Endodermal cell (in vitro differentiated cells): Measurements from ENCODE around the genes HPCA and ZMYM1.

DNA sequence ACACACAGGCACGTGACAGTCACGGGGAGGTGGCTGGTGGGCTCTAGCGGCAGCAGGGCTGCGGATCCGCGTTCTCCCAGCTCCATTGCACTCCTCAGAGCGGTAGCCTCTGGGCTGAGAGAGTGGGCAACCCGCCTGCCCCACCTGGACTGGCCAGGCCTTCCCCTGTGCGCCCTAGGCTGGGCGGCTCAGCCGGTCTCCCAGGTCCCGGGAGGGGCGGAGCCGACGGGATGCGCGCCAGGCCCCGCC lies 12.0 kb downstream of the KIAA1522 start:
- PRO-cap = bidirectional peak, plus-strand start outside the sequence, minus-strand start at position 151 of the sequence

DNA sequence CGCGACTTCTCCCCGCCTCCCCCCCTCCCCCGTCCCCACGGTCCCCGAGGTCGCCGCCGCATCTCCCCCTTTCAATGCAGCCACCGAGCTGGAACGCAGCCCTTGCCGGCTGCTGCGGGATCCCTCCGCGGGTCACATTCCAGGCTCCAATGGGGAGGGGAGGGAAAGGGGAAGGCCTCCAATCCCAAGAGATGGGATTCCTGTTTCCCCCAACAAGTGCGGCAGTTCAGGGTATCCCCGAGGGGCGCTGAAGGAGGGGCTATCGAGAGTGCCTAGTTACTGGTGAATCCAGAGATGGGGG lies 13.2 kb downstream of the KIAA1522 start:
- PRO-cap = bidirectional peak, plus-strand start at position 224 of the sequence, minus-strand start at position 95 of the sequence

GRCh38 chr1:32771174-32772211 lies 29.9 kb downstream of the KIAA1522 start:
- PRO-cap = no peak

- PRO-cap = no peak
Observed at GRCh38 chr1:32885471-32886957, at the start of gene HPCA. HPCA (plus strand) TSS chr1:32886491.

GRCh38 chr1:32948949-32949510 lies 15.6 kb downstream of the RNF19B start:
- PRO-cap = no peak

GRCh38 chr1:32991411-32991803 lies 26.8 kb upstream of the RNF19B start:
- PRO-cap = no peak

DNA sequence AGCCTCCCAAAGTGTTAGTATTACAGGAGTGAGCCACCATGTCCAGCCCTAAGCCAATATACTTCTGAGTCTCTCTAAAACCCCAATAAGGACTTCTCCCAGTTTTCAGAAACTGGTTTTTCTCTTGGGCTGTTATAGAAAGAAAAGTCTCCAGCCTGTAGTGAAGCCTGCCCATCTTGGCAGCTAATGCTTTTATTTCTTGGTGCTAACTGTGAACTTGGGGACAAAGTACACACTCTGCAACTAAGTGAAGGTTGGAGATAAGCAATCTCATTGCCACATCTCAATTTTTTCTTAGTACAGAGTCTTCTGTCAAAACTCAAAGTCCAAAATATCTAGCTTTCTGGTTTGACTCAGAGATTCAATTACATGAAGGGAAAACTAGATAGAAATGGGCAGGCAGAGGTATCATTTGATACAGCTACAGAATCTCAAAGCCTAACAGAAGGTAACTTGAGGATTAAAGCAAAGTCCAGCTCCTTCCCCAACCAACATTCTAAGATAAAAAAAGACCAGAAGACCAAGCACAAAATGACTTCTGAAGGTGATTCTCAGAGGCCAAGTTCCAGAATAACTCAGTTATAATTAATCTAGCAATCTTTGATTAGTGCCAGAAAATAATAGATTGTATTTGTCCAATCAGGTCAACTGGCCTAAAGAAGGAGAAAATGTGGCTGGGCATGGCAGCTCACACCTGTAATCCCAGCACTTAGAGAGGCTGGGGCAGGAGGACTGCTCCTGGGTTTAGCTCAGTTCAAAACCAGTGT lies 13.9 kb downstream of the AK2 start:
- PRO-cap = no peak

DNA sequence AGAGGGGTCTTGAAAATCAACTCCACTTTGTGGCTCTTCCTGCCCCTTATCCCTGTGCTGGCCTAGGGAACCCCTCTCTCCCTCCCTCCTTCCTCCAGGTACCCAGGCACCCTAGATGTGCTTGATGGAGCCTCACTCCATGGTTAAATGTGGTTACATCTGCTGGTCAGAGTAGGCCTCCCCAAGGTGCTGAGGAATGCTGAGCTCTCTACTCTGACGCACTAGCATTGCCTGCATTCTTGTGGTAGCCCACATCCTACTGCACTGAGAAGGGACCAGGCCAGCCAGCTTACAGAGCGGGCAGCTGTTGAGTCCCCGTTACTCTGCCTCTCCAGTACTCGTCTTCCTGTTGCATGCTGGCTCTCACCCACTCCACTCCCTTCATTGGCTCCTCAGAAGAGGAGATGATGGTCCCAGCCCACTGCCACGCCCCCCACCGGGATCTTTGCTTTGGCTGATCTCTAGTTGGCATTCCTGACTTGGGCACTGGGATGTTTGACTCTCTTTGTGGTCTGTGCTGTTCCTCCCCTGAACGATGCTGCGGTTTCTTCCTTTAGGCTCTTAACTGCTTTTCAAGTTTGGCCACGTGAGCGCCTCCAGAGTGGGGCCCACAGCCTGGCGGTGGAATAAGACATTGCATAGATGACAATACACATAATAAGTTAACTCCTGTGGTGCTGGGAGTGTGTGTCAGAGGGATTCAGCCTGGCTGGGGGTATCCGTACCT lies 18.4 kb downstream of the AZIN2 start:
- PRO-cap = no peak

DNA sequence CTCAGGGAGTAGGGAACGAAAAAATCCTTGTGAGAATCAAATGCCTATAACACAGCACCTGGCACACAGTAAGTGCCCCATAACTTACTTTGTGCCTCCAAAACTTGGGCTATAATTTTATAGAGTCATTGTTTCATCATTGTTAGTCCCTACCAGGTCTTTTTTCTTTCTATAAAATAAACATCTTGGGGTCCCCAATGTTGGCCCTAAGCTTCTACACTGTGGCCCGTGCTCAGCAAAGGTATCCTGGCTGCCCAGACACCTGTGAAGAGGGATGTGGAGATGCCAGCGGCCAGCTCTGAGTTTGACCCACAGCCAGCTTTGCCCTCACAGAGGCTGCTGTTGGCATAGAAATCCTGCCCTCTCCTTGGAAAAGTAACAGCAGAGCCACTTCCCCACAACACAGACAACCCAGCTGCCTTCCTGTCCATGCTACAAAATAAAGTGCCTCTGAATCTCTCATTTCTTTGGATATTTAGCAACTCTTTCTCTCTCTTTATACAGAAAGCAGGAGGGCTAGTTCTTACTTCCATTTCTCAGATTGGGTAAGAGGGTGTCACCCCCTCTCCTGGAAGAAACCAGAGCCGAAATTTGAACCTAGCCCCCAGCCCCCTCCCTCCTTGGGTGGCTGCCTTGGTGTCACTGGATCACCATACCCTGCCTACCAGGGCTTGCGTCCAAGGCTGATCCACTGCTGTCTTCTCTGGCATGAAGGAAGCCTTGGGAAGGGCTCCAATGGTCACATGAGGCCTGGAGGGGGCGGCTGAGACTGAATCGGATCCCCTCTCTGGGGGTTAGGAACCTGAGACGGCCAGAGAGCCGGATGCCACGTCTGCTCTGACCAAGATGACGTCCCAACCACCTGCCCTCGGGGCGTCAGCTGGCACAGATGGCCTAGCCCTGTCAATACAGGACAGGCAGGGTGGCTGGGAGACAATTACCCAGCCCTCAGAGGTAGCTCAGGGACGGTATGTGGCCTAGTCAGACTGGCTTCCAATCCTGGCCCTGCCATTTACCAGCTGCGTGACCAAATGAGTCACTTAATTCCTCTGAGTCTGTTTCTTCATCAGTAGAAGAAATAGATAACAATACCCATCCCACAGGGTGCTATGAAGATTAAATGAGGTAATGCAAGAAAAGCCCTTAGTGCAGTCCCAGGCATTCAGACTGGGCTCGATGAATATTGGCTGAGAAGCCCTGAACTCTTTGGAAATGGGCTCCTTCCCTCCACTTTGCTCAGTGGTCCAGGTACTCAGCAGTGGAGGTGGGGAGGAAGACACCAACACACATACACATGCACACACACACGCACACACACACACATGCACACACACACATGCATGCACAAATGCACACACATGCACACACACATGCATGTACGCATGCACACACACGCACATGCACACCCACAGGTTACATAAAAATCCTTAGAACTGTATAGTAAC lies 5.6 kb downstream of the TRIM62 start:
- PRO-cap = no peak

GRCh38 chr1:33258652-33259205 lies 2.4 kb downstream of the ZNF362 start:
- PRO-cap = no peak

GRCh38 chr1:33298806-33299718 lies 21.8 kb downstream of the A3GALT2 start:
- PRO-cap = no peak

DNA sequence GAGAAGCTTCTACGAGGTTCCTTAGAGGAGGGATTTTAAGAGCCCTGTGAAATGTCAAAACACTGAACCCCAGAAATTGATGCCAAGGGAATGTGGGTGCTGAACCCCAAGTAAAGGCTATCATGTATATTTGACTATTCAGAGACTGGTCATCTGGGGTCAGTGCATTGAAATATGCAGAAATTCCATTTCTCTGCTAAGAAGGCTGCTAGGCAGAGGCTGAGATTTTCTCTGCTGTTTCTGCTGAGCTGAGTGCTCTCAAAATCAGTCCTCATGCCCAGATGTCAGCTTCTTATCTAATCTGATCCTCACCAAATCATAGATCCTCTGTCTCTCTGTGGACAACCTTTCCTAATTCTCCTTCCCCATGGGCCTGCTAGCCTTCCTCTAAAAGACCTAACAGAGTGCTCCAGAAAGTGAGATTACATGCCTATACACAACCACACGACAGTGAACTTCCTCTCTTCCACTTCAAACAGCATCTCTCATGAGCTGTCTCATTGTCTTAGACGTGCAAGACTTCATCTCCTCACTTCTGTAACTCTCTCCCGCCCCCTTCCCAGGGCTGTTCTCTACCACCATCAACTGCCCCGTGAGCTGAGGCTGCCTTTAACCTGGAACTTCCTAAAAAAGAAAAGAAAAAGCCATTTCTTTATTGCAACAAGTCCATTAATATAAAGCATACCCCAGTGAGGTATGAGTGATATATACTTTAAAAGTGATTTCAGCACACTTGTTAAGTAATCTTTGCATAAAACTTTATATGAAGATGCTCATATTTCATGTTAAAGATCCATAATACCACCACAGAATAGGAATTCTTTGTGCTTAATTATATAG lies 14.1 kb upstream of the A3GALT2 start:
- PRO-cap = no peak

GRCh38 chr1:33361434-33362046 lies 40.6 kb upstream of the A3GALT2 start:
- PRO-cap = no peak

- PRO-cap = no peak
Observed at GRCh38 chr1:33365317-33366156, 44.6 kb upstream of the A3GALT2 start.

- PRO-cap = no peak
Observed at GRCh38 chr1:33409988-33410855, 20.7 kb downstream of the PHC2 start.

- PRO-cap = no peak
Observed at GRCh38 chr1:34177146-34177678, 505 bp downstream of the C1orf94 start.

DNA sequence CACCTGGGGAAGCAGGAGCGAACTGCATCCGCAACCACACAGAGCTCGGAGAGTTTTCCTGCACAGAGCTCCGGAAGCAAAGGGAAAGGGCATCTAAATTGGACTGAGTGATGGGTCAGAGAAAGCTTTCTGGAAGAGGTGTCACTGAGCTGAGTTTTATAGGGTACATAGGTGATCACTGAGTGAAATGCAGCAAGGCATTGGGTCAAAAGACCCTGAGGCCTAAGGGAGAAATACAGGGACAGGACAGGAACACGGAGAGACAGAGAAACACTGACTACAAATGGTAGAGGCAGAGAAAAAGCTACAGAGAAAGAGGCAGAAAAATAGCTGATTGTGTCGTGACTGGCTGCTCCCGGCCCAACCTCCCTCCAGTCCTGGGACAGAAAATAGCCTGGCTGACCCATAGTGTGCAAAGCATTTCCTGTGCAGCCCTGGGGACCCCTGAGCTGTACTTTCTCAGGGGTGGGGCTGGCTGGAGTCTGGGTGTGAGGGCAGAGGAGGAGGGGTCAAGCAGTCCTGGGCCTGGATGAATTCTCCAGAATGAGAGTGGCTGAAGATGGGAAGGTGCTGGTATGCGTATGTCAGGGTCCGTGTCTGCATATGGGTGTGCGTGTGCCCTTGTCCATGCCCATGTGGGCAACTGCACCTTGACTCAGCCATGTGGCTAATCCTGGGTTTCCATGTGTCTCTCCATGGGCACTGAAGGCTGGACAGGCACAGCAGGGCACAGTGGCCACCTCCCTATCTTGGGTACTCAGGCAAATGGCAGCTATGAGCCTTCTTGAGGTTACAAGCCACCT lies 24.0 kb downstream of the SMIM12 start:
- PRO-cap = no peak

- PRO-cap = no peak
Observed at GRCh38 chr1:34972852-34973505, 12.2 kb downstream of the TMEM35B start.

DNA sequence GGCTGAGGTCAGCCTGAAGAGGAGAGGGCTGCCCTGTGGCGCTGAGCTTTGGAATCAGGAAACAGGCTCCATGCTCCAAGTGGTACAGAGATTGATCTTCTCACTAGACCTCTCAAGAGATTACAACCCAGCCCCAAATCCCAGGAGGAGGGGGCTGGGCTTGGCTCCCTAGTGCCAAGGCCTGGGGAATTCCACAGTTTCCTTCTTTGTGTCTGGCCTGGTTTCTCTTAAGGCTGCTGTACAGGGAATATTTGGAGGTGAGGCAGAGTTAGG lies 1.1 kb downstream of the TMEM35B start:
- PRO-cap = unidirectional peak, plus-strand start at position 188 of the sequence

DNA sequence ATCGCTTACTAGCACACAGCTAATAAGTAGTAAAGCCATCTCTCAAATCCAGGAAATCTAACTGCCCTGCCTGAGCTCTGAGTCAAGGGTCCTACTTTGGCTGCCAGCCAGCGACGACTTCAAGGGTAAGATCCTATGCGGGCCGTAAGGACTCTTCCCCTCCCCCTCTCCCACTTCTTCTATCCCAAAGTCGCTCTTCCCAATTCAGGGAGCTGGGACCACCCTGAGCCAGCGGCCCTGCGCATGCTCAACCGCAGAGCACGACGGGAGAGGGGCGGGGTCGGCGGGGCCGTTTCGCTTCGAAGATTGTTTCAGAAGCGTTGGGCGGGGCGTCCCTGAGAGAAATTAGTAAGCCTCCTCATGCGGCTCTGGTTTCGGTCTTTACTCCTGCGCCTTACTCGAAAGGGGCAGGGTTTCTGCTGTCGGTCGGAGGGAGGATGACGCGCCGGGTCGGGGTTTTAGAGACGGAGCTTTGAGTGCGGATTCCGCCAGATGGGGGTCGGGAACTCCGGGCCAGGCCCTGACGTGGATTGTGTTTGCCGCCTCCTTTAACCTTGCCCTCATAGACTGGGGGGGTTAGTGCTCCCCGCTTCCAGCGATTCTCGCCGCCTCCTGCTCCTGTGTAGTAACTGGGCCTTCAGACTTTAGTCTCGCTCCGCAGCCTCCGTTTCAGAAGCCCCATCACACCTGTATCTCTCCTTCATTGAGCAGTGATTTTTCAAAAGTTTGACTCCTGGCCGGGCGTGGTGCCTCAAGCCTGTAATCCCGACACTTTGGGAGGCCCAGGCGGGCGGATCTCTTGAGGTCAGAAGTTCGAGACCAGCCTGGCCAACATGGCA lies at the start of gene ZMYM1:
Gene ZMYM1, plus strand, starts transcription at position 291 of the 839 bp plus-strand sequence.
- PRO-cap = bidirectional peak, plus-strand start at position 314 of the sequence, minus-strand start at position 121 of the sequence; bidirectional peak, plus-strand start at position 422 of the sequence, minus-strand start at position 534 of the sequence; unidirectional peak, minus-strand start at position 705 of the sequence; unidirectional peak, minus-strand start at position 775 of the sequence